Skeletal muscle cell (primary cell): ENCODE data around the gene KRCC1.

GRCh38 chr2:85598773-85599390 is 3.3 kb downstream of the RNF181 start:
- RRBS, result 80% methylated on average over 2 of the region's 12 CpGs

DNA sequence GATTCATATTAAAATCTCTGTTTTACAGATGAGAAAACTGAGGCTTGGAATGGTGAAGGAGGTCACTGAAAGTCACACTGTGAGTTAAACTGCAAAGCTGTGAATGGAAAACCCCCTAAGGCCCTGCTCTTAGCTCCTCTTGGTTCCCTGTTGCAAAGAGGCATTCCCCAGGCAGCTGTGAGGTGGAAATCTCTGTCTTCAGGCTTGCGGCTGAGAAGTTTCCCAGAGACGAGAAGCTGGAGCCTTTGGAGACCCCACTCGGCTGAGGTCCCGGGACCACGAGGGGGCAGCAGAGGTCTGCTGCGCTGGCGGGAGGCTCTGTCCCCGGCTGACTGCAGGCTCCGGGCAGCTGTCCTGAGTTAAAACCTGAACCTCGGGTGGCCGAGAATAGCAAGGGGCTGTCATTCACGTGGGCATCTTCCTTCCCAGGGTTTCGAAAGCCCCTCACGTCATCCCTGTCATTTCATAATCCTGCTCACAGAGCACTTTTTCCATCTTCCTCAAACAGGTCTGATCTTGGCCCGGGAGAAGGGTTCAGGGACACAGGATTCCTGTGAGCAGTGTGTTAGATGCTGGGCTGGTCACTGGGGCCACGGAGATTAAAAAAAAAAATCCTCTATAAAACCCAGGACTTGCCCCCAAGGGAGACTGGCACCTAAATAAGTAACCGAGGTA is 24.8 kb upstream of the ATOH8 start:
- RRBS, result under 1% methylated on average over 5 of the region's 17 CpGs

DNA sequence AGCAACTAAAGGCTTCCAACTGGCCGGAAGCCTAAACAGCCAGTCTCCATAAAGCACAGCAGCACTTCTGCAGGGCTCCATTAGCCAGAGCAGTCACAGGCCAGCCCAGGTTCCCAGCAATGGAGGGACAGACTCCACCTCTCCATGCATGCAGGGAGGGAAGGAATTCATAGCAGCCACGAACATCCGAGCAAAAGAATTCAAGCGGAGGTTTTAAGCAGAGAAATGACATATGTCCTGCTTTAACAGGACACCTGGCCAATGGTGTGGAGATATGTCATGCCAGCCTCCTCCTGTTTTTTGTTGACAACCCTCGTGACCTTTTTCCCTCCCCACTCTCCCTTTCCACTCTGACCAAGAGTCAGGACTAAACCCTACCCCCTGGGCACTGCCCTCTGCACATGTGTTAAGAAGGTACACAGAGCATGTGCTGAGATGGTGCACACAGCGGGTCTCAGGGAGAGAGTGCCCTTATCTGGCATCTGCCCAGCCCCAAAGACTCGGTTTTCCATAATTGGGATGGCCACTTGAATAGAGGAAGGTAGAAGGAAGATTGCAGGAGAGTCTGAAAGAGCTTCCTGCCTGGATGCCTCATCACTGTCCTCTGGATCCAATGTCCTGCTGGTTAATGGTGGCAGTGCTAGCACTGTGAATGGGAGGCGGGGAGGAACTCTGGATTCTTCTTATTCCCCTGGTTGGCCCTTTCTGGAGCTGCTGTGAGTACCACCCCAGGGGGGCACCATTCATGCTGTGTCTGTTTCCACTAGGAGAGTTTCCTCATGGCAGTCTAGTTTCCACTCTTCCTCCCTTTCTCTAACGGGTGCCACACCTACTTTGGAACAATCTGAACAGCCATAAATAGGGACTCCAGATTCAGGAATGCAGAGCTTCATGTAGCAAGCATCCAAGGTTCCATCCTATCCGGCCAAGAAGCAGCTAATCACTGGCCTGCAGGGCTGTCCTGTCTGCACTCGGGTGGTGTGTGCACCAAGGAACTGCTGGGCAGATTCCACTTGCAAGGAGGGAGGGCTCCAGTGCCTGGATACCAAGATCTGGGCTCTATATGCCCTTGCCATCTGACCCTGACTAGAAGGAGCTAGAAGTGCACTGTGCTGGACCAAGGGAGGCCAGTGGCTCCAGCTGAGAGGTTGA is 4.9 kb upstream of the ATOH8 start:
- RRBS, result no CpG with 5 or more reads among the region's 11 CpGs

- RRBS, result no CpG with 5 or more reads among the region's 31 CpGs
These were observed 11.5 kb downstream of the ATOH8 start for GRCh38 chr2:85765042-85765932.

- RRBS, result no CpG with 5 or more reads among the region's 6 CpGs
These were observed 20.8 kb downstream of the ATOH8 start for GRCh38 chr2:85774470-85775174.

- RRBS, result no CpG with 5 or more reads among the region's 20 CpGs
These were observed 23.6 kb downstream of the ATOH8 start for GRCh38 chr2:85776975-85778169.

DNA sequence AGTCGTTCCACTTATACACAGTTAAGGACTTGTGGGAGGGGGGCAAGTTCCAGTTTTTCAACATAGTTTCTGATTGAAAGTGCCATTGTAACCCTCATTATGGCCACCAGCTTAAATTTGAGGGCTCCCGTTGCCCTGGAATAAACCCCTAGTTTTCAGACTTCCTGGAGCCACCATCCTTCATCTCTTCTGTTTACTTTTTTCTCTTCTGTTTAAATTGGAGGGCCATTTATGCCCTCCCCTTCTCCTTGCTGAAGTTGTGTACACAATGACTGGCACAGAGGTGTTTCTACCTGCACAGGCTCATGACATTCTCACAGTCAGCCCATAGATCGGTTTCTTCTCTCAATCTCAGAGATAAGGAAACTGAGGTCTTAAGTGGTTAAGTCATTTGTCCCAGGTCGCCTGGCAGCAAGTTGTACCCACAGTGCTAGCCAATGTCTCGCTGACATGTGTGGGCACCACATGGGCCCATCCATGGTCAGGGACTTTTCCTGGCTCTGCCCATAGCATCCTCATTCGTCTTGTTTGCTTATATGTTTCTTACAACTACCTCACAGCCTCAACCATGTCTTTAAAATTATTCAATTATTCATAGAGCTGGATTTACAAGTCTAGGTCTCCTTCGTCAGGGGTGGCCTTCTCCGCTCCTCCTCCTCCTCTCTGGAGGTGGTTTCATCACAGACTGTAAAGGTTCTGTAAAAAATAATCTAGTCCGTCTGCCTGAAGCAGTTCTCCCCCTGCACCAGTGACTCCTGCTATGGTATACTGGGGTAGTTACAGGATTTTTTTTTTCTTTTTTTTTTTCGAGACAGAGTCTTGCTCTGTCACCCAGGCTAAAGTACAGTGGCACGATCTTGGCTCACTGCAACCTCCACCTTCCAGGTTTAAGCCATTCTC is 66.3 kb upstream of the ST3GAL5 start:
- RRBS, result no CpG with 5 or more reads among the region's 11 CpGs

DNA sequence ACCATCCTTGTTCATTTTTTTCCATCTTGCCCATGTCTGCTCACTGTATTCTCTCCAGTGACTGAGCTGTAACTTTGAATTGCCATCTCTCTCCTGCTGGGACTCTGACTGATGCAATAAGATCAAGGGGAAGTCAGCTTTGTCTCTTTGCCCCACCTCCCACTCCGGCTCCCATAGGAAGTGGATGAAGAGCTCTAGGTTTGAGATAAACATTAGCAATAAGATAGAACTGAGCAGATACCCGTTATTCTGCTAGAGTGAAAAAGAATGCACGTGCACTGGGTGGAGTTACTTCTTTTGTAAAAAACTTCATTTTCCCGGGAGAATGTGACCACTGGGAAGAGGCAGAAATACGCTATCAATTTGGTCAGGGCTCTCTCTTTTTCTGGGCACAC is 105.4 kb downstream of the POLR1A start:
- RRBS, result no CpG with 5 or more reads among the region's 5 CpGs

- RRBS, result no CpG with 5 or more reads among the region's 8 CpGs
These were observed 69.9 kb downstream of the POLR1A start for GRCh38 chr2:86035729-86036298.

DNA sequence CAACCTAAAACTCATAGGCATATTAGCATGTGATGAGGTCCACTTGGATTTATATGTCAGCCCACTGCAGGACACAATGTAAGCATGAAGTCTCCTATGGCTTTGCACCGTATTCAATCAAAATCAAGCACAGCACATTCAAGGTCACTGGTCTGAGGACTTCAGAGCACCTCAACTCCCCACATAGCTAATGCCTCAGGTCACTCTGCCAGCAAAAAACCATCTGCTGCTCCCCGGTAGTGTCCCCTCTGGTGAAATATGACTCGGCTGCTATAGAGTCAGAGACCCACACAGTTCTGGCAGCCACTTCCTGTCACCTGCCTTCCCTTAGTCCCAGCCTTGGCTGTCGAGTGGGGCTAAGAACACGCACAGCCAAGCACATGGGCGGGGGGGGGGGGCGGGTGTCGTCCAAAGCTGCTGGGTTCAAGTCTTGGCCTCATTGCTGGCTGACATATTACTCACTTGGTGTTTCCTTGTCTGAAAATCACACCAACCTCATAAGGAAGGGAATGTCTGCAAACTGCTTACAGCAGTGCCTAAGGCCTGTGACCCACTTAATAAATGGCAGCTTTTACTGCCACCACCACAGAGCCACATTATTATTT is 37.6 kb downstream of the POLR1A start:
- RRBS, result no CpG with 5 or more reads among the region's 8 CpGs

- RRBS, result no CpG with 5 or more reads among the region's 2 CpGs
These were observed 41.3 kb downstream of the KDM3A start for GRCh38 chr2:86482434-86482926.

DNA sequence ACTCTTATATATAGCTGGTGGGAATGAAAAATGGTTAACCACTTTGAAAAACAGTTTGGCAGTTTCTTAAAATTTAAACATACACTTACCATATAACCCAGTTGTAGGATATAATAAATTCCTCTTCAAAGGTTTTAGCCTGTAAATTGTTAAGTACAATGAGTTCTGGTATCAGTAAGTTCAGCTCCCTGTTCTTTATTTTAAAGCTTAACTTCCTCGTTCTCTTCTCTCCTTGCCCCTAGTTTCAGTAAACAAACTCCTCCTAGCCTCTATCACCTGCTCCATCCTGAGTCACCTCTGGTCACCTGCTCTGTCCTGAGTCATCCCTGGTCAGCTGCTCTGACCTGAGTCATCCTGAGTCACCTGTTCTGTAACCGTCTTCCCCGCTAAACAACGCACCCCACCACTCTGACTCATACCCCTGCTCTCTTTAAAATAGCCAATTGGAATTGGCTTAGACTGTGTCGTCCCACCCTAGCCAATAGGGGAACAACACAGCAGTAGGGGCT is 25.1 kb upstream of the RMND5A start:
- RRBS, result no CpG with 5 or more reads among the region's 5 CpGs

DNA sequence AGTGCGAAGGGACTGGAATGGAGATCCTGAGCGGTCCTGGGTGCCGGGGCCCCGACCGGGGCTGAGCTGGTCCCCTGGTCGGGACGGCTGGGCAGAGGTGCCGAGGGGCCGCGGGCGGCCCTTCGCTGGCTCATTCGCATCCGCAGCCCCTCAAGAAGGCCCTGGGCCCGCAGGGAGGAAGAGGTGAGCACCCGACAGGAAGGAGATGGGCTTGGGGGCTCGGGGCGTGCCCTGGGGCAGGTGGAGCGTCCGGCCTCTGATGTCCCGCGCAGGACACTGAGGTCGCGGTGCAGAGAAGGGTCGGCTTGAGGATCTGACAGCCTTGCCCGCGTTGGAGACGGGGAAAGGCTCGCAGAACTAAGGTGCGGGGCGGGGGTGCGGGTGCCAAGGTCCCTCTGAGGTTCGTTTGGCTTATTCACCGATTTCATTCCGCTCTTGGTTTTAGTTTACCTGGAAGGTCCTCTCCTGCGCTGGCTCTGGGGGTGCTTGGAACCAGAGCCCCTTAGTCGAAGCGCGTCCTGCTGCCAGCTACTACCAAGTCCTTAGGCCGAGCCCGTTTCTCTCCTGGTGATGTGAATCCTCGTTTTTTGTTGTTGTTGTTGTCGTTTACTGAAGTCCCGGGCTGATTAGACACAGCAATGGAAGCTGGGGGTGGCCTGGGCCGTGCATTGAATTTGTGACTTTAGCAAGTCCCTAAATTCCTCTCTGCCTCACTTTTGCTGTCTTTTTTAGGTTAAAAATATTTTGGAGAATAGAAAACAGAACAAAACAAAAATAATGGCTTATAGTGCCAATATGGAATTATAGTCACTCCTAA is 18.9 kb upstream of the CD8A start:
- RRBS, result no CpG with 5 or more reads among the region's 45 CpGs

GRCh38 chr2:86913939-86914313 is 28.0 kb upstream of the RGPD1 start:
- RRBS, result 97% methylated on average over 7 of the region's 85 CpGs

GRCh38 chr2:87477637-87478100 is 270.2 kb upstream of the PLGLB2 start:
- RRBS, result no CpG with 5 or more reads among the region's 9 CpGs

DNA sequence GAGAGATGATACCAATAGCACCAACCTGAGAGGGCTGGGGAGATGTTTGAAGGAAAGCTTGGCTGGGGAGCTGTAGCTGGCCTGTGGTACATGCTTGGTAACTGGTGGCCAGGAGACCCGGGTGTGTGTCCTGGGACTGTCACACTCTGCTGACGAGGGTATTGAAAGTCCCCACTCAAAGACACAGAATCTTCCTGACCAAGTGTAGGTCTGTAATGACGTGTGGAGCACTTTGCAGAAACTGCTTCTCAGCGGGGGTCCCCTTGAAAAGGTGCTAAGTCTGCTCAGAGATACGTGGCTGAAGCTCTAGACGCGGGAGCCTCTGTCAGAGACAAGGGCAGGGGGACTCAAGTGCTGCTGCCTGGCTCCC is 230.4 kb upstream of the PLGLB2 start:
- RRBS, result no CpG with 5 or more reads among the region's 7 CpGs

- RRBS, result under 1% methylated on average over 18 of the region's 93 CpGs
These were observed at the start of gene KRCC1 for GRCh38 chr2:88055046-88056264. TSS of gene KRCC1 (minus strand) at chr2:88055783.

GRCh38 chr2:88168323-88168920 is 1.7 kb upstream of the THNSL2 start:
- RRBS, result no CpG with 5 or more reads among the region's 12 CpGs

DNA sequence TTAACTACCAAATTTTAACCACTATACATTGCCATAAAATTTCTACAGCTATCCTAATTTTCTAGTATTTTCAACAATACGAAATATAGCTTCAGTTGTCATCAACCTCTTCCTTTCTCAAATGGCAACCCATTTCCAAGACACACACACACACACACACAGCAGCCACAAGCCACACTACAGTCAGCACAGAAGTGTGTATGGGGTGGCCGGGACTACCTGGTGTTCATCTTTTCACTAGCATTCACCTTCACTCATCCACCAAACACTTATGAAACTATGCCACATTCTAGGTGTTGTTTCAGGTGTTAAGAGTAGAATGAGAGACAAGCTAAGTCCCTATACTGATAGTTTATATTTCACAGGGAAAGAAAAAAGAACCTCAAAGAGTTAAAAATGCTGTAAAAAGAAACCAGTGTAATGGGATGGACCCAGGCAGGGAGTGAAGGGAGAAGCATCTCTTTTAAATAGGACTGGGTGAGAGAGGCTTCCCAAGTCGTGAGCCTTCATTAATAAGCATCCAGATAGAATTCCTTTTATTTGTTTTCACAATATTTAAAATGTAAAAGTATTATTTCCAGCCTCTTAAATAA is 40.1 kb downstream of the TEX37 start:
- RRBS, result no CpG with 5 or more reads among the region's 3 CpGs